Zone of skin (tissue), 1 donor: ENCODE measurements around a stretch of chr3.

- RRBS, result no CpG with 5 or more reads among the region's 2 CpGs
Observed at GRCh38 chr3:159872391-159872885, 352.8 kb upstream of the C3orf80 start.

- RRBS, result no CpG with 5 or more reads among the region's 6 CpGs
Observed at GRCh38 chr3:160129285-160130085, 95.7 kb upstream of the C3orf80 start.

DNA sequence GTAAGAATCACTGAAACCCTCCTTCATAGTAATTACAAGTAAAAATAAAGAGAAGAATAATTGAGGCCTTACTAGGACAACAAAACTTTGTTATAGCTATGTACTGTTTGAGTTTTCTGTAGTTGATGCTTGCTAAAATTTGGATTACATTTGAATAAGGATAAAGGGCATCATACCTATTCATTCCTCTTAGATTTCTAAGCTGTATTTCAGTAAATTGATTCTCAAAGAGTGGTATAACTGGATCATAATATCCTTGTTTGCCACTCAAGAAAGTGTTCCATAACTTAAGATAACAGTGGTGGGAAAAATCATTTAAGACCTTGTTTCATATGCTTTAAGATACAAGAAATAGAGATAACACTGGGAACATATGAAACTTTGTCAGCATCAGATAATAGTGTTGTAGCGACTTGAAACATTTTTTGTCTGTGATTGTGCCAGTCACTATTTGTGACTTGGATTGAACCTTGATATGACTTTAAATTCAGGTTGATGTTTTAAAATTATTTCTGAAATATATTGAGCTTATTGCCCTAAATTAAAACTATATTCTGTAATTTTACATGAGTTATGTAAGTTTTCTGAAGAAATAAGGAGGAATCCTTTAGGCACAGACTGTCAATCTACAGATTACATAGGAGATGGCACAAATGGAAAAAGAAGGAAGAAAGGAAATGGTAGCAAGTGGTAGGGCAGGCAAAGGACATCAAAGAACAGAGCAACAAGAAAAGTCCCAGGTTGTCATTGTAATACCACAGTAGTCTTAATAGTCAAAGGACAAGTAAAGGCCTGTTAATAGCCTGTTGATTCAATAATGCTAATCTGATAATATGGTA lies 8.9 kb downstream of the SMC4 start:
- RRBS, result no CpG with 5 or more reads among the region's 1 CpG

- RRBS, result no CpG with 5 or more reads among the region's 11 CpGs
Observed at GRCh38 chr3:160428118-160429323, 21.1 kb downstream of the TRIM59 start.

- RRBS, result no CpG with 5 or more reads among the region's 3 CpGs
Observed at GRCh38 chr3:160507739-160508415, 57.5 kb downstream of the KPNA4 start.

DNA sequence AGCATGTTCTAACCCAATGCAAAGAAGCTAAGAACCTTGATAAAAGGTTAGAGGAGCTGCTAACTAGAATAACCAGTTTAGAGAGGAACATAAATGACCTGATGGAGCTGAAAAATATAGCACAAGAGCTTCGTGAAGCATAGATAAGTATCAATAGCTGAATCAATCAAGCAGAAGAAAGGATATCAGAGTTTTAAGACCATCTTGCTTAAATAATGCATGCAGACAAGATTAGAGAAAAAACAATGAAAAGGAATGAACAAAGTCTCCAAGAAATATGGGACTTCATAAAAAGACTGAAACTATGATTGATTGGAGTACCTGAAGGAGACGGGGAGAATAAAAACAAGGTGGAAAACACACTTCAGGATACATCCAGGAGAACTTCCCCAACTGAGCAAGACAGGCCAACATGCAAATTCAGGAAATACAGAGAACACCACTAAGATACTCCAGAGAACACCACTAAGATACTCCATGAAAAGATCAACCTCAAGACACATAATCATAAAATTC lies 130.9 kb downstream of the PPM1L start:
- RRBS, result no CpG with 5 or more reads among the region's 2 CpGs

DNA sequence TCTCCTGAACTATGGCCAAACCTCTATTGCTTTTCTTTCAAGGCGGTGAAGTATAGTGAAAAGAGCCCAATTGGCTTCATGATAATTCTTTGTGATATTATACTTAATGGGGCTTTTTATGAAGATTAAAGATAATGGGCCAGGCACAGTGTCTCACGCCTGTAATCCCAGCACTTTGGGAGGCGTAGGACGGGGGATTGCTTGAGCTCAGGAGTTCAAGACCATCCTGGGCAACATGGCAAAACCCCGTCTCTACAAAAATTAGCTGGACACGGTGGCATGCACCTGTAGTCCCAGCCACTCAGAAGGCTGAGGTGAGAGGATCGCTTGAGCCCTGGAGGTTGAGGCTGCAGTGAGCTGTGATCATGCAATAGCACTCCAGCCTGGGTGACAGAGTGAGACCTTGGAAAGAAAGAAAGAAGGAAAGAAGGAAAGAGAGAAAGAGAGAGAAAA lies 124.9 kb downstream of the B3GALNT1 start:
- RRBS, result no CpG with 5 or more reads among the region's 7 CpGs

DNA sequence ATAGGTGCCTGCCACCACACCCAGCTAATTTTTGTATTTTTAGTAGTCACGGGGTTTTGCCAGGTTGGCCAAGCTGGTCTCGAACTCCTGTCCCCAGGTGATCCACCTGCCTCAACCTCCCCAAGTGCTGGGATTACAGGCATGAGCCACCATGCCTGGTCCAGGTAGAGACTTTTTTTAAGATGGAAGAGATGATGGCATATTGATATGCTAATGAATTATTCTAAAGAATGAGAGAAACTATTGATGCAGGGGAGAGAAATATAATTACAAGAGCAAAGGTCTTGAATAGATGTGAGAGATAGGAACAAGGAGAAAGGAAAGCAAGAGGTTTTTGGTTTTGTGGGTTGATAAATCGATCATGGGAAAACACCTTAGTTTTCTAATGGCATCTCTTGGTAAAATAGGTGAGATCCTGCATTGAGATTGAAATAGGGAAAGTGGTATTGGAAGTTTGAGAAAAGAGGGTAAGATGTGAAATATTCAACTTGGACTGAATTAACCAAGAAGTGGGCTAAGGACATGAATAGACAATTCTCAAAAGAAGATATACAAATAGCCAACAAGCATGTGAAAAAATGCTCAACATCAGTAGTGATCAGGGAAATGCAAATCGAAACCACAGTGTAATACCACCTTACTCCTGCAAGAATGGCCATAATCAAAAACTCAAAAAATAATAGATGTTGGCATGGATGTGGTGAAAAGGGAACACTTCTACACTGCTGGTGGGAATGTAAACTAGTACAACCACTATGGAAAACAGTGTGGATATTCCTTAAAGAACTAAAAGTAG lies 109.5 kb downstream of the B3GALNT1 start:
- RRBS, result no CpG with 5 or more reads among the region's 4 CpGs

DNA sequence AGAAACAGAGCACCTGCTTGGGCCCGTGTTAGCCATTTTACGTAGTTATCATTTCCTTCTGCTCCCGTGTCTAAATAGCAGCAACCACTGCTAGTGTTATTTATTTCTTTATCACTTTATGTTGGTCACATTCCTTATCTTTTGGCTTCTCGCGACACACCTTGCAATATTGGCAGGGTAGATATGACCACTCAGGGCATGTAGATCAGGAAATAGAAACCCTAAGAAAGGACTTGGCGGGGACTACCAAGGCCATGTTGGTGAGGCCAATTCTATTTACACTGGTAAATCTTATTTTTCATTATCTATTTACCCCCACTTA lies 1.8 kb upstream of the SPTSSB start:
- RRBS, result no CpG with 5 or more reads among the region's 6 CpGs

DNA sequence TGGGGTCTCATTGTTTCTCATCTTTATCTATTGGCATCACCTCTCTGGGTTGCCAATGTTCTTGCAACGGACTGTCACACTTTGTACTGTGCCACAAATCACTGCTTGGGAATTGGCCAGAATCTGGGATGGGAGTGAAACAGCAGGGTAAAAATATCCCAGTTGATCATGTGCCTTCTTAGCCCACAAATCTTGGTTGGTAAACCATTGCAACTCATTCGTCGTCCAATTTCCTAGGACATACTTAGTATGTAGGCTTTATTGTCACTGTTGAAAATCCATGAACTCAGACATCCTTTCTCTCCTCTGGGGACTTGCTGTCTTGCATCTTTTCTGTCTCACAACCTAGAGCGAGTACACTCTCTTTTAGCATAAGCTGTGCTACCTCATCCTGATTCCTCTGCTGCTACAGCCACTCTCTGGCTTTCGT lies 698.6 kb downstream of the OTOL1 start:
- RRBS, result no CpG with 5 or more reads among the region's 5 CpGs

GRCh38 chr3:163498716-163499195 lies 1579.5 kb downstream of the SI start:
- RRBS, result no CpG with 5 or more reads among the region's 24 CpGs

DNA sequence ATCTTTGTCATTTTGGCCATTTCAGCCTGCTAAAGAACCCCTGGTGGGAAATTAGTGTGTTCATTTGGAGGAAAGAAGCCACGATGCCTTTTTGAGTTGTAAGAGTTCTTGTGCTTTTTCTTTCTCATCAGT lies 627.6 kb downstream of the SI start:
- RRBS, result no CpG with 5 or more reads among the region's 1 CpG

DNA sequence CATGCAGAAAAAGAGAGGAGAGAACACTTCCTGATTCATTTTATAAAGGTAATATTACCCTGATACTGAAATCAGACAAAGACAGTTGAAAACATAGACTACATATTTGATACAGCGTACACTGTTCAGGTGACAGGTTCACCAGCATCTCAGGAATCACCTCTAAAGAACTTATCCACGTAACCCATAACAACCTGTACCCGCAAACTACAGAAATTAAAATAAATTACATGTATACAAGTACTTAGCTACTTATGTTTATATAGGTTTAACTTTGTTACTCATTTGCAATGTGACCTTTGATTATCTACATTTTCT lies 47.5 kb downstream of the SLITRK3 start:
- RRBS, result no CpG with 5 or more reads among the region's 3 CpGs

GRCh38 chr3:165194776-165195663 lies 1.2 kb downstream of the SLITRK3 start:
- RRBS, result no CpG with 5 or more reads among the region's 30 CpGs

DNA sequence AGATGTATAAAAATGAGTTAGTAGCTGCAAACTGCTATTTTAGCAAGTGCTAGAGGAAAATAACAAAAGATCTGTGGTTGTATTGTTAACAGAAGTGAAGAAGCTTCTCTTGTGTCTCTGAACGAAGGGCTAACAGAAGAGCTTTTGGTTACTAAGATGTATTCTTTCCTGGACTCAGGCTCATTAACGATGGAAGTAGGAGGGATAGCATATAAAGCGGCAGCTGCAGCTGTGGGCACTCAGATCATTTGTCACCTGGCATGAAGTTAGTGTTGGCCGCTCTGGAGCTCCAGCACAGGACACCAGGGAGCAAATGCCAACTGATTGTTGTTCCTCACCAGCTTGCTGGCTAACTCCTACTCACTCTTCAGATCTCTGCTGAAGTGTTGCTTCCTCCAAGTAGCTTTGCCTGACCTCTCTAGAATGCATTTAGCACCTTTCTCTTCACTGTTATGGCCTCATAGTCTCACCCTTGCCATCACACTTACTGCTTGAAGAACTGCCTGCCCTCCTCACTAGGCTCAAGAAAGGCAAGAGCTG lies 15.6 kb upstream of the SLITRK3 start:
- RRBS, result no CpG with 5 or more reads among the region's 4 CpGs

DNA sequence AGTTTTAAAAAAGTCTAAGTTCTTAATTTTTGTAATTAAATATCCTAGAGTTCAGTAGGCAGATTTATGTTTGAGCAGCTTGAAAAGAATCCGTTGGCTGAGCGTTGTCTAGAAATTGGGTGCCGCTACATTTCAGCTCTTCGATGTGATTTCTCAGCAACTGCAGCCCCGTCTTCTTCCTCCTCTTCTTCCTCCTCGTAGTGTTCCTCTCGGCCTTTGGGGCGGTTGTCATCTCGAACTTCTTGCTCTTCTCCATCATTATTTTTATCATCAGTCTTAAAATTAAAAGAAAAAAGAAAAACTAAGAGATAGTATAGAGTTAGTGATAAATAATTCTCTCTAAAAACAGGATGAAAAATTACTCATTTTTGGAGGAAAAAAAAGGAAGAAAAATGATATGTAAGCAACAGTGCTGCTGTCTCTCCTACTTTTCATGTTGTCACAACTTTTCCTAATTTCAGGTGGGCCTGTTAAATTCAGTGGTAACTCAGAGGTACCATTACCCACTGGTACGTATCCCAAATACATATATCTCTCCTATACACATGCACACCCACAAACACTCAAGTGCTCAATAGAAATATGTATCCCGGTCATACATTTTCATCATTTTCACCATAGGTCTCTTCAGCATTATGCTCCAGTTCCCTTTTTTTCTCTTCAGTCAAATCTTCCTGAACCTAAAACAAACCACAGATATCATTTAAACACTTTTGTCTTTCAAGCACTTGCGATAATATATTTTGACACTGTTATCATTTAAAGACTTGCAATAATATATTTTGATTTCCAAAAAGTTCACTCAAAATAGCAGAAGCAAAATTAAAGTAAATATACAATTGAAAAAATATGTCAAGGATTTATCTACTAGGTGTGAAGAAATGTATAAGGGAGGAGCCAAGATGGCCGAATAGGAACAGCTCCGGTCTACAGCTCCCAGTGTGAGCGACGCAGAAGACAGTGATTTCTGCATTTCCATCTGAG lies 85.3 kb downstream of the GOLIM4 start:
- RRBS, result no CpG with 5 or more reads among the region's 16 CpGs

- RRBS, result no CpG with 5 or more reads among the region's 3 CpGs
Observed at GRCh38 chr3:168026770-168027326, 68.9 kb downstream of the GOLIM4 start.

GRCh38 chr3:168036724-168037169 lies 59.0 kb downstream of the GOLIM4 start:
- RRBS, result no CpG with 5 or more reads among the region's 3 CpGs

DNA sequence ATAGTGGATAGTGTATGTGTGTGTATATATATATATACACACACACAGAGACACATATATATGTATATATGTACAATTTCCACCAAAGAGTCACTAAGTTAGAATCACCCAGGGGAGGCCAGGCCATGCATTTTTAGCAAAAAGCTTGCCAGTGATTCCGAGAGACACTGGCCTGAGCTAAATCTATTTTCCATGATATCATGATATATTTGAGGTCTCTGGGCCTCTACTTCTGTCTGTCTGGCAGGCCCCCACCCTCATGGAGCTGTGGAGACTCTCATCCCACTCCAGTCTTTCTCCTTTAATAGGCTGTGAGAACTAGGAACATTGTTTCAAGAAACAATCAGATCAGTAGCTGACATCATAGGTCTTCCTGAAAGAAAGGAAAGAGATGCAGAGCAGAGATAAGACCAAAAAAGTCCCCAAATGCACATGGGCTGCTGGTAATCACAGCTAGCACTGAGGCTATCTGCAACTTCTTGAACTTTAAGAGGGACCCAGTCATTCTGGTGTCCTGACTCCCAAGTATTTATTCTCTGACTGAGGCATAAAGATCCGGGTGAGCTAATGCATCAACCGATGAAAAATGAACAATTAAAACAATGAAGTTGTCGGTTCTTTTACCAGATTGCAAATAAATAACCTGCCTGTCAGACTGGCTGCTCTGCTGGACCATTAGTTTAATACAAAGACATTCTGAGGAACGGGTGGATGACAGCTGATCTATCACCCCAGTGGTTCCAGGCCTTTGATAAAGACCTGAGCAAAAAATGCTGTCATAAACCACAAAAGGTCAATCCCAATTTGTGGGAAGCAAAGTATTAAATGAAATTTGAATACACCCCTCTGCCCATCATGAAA lies 780.7 kb upstream of the GOLIM4 start:
- RRBS, result no CpG with 5 or more reads among the region's 5 CpGs